ENCODE measurements around the genes KLRC2, EIF2S3B and ETV6.

DNA sequence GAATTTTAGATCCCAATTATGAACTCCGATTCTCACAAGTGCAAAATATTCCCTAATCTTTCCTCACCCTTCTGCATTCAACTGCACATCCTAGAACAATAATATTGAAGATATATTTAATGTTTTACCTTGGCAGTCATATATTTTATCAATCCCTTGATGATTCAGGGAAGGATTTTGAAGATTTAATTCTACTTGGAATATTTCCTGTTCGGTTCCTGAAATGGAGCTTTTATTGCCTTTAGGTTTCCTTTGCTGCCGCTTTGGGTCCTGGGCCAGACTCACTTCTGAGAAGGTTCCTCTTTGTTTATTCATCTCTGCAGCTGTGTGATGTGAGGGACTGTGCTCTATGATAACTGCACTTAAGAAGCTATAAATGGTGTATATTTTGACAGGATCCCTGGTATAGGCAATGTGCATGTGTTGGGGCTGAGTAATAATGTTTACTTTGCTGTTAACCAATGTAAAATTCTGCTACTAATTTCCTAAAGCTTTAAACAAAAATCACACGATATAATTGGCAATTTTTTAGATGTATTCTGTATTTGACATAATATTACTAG, at the start of gene KLRC2:
KLRC2 (minus strand) TSS at position 339 of the 563 bp plus-strand sequence.
- RRBS: no CpG with 5 or more reads among the region's 4 CpGs

DNA sequence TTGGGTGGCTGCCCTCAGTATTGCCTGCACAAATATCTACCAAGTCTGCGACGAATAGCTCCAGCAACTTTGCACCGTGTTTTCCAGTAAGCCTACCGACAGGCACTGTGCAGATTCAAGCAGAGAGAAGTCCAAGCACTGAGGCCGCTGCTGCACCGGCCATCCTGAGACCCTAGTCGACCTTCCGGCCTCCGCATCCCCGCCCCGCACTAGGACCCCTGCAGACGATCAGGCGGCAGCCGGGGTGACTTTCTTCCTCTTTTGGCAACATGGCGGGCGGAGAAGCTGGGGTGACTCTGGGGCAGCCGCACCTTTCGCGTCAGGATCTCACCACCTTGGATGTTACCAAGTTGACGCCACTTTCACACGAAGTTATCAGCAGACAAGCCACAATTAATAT, at the start of gene EIF2S3B:
EIF2S3B (plus strand) TSS at position 257 of the 400 bp plus-strand sequence.
- RRBS: no CpG with 5 or more reads among the region's 21 CpGs

DNA sequence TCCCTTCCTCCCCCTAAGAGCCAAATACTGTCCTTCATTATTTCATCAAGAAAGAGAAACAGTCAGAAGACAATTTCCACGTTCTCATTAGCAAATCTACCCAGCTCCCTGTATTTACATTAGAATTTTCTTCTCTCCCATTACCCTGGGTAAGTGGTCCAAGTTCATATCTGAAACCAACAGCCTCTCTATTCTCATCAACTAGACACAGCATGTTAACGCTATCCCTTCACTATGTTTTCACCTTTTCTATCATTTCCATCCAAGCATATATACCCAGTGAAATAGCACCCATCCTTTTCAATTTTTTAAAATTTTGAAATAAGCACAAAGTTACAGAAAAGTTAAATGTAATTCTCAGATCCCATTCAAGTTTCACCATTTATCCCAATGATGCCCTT, 18.5 kb downstream of the YBX3 start:
- RRBS: no CpG with 5 or more reads among the region's 2 CpGs

- RRBS: no CpG with 5 or more reads among the region's 4 CpGs
Observed at GRCh38 chr12:10952869-10953433, 13.9 kb upstream of the TAS2R14 start.

DNA sequence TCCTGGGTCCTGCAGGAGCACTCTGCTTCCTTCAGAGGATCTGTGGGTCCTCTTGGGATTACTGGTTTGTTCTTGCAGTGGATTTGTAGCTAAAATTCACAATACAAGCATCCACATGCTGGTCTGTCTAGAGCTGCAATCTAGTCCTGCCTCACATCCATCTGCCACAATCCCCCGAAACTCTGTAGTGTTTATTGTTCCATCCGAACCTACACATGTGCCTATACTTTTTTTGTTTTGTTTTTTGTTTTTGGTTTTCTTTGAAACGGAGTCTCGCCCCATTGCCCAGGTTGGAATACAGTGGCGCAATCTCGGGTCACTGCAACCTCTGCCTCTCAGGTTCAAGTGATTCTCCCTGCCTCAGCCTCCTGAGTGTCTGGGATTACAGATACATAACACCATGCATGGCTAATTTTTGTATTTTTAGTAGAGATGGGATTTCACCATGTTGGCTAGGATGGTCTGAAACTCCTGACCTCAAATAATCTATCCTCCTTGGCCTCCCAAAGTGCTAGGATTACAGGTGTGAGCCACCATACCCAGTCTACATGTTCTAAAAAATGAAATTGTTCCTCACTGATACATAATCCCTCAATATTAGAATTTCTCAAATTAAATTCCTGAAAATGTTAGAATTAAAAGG, 10.6 kb upstream of the TAS2R30 start:
- RRBS: no CpG with 5 or more reads among the region's 6 CpGs

DNA sequence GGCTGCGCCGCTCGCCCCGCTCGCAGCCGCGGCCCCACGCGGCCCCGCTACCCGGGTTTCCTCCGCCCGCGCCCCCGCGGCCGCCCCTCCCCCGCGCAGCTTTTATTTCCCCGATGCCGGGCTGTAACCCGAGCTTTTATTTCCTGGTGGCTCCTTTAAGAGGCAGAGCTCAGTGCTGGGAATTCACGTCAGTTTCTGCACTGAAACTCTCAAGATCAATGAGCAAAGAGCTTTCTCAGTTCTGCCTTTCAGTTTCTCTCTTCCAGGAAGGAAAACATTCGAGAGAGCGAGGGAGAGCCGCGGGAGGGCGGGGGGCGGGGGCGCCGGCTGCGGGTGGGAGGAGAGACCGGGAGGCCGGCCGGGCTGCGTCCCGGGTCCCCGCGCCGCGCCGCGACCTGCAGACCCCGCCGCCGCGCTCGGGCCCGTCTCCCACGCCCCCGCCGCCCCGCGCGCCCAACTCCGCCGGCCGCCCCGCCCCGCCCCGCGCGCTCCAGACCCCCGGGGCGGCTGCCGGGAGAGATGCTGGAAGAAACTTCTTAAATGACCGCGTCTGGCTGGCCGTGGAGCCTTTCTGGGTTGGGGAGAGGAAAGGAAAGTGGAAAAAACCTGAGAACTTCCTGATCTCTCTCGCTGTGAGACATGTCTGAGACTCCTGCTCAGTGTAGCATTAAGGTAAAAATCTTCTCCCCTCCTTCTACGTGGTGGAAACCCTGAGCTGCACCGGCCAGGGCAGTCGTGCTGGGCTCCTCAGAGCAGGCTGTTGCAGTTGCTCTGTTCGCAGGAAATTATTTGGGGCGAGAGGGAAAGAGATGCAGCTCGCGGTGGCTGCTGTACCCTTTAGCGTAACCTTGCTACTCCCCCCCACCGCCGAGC, at the start of gene ETV6:
ETV6 (plus strand) TSS at position 186 of the 873 bp plus-strand sequence.
- RRBS: 2% methylated on average over 40 of the region's 80 CpGs

- RRBS: no CpG with 5 or more reads among the region's 4 CpGs
Observed at GRCh38 chr12:11650611-11650793, 1.0 kb downstream of the ETV6 start.

DNA sequence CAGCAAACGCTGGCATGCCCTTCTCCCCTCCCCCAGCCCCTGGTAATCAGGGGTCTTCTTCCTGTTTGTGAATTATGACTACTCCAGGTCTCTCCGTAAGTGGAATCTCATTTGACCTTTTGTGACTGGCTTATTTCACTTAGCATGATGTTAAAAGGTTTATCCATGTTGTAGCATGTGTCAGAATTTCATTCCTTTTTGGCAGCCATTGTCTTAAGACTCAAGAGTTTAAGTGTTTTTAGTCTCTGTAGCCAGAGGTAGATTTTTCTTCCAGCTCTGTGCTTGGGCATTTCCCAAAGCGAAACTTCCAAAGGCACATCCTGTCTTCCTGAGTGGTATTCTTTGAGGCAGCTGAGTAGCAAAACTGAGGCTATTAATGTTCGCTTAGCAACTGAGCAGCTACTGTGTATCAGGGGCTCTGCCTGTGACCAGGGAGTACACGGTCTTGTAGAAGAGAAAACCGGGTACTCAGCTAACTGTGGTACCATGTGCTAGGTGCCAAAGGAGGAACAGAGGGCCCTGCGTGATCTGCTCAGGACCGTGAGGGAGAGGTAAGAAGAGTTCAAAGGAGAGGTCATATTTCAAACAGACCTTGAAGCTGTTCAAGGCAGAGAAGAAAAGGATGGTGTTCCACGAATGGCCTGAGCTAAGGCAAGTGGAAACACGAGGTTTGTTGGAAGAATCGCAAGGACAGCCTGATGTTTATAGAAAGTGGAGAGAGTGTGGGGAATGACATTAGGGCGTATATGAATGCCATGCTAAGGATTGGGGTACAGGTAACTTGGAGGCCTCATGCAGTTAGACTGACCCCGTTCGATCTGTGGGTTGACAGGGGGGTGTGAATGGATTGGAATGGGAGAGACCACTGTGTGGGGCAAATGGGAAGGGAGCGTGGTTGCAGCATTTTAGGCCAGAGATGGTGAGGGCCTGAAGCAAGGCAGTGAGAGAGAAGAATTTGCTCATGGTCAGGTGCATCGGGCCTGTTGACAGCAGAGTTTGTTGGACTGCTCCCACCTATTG, 52.1 kb downstream of the ETV6 start:
- RRBS: no CpG with 5 or more reads among the region's 16 CpGs

- RRBS: no CpG with 5 or more reads among the region's 12 CpGs
Observed at GRCh38 chr12:11717146-11717952, 67.9 kb downstream of the ETV6 start.

DNA sequence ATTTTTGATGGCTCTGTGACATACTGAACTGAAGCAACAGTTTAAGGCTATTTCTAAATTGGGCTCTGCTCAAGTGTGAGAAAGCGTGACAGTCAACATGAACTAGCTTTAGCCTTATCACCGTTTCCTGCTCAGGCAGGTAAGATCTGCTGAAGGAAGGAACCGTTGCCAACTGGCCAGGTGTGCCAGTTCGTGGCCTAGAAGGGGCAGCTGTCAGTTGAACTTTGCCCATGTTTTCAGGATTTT, 79.5 kb downstream of the ETV6 start:
- RRBS: no CpG with 5 or more reads among the region's 4 CpGs

- RRBS: no CpG with 5 or more reads among the region's 2 CpGs
Observed at GRCh38 chr12:11730776-11731182, 81.3 kb downstream of the ETV6 start.

- RRBS: no CpG with 5 or more reads among the region's 3 CpGs
Observed at GRCh38 chr12:11754023-11754342, 104.5 kb downstream of the ETV6 start.

DNA sequence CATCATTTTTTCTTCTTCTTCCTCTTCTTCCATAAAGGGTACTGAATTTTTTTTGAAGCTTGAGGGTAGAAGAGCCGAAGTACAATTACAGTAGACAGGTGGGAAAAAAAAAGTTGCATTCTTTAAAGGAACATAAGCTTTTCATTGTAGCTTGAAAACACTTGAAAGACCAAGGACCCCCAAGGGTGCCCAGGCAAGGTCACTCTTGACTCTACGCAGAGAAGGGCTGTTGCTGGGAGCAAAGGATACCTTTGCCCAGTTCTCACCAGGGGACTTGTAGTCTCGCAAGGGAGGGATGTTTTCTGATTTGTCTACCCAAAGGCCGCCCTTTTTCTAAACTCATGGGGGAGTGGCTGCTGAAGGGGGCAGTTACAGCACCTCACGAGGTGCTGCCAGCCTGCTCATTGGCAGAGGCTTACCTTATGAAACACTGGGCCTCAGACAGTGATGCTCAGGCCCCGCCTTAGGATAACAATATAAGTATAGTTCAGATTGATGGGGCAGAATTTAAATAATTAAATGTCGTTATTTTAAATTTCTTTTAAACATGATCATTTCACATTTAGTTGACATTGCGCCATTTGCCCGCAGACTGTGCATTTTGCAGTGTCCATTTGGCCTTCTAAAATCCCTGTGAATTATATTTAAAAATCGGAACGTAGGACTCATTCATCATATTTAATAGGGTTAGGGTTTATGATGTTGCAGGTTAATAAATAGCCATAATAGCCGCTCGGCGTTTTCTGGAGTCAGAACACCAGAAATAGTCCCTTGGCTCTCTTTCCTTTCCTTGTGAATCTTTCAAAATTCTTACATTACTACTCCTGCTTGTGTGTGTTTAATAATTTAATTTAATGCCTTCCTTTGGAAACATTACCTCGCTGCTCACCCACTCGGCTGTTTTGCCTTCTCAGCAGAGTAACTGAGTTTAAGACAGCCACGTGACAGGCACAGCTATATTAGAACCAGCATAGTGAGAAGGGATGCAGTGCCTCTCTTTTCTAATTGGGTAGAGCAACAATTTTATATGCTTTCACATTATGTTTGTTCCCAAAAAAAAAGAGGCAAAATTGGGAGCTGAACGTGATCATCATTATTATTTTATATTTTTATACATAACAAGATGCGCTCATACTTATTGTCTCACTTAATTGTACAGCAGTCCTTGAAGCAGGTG, 107.3 kb downstream of the ETV6 start:
- RRBS: no CpG with 5 or more reads among the region's 19 CpGs

- RRBS: no CpG with 5 or more reads among the region's 8 CpGs
Observed at GRCh38 chr12:11892689-11893792, 177.7 kb upstream of the BCL2L14 start.

DNA sequence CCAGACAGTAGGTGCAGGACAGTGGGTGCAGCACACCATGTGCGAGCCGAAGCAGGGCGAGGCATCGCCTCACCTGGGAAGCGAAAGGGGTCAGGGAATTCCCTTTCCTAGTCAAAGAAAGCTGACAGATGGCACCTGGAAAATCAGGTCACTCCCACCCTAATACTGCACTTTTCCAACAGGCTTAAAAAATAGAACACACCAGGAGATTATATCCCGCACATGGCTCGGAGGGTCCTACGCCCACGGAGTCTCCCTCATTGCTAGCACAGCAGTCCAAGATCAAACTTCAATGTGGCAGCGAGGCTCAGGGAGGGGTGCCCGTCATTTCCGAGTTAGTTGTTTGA, 161.5 kb upstream of the BCL2L14 start:
- RRBS: no CpG with 5 or more reads among the region's 12 CpGs

GRCh38 chr12:12081857-12082670, 11.3 kb downstream of the BCL2L14 start:
- RRBS: no CpG with 5 or more reads among the region's 2 CpGs

GRCh38 chr12:12110896-12111383, 40.2 kb downstream of the BCL2L14 start:
- RRBS: no CpG with 5 or more reads among the region's 27 CpGs

GRCh38 chr12:12264268-12264676, 2.6 kb downstream of the LRP6 start:
- RRBS: no CpG with 5 or more reads among the region's 1 CpG

- RRBS: no CpG with 5 or more reads among the region's 11 CpGs
Observed at GRCh38 chr12:12293886-12295037, 27.4 kb upstream of the LRP6 start.

GRCh38 chr12:12403150-12404363, 46.7 kb downstream of the BORCS5 start:
- RRBS: no CpG with 5 or more reads among the region's 9 CpGs

Measured in Jurkat, Clone E6-1 (cell line).